M059J (cell line): ENCODE data around the gene CALML4.

- RAMPAGE, long total RNA, result no peak
These were observed 56.3 kb downstream of the PIAS1 start for GRCh38 chr15:68110462-68110754.

DNA sequence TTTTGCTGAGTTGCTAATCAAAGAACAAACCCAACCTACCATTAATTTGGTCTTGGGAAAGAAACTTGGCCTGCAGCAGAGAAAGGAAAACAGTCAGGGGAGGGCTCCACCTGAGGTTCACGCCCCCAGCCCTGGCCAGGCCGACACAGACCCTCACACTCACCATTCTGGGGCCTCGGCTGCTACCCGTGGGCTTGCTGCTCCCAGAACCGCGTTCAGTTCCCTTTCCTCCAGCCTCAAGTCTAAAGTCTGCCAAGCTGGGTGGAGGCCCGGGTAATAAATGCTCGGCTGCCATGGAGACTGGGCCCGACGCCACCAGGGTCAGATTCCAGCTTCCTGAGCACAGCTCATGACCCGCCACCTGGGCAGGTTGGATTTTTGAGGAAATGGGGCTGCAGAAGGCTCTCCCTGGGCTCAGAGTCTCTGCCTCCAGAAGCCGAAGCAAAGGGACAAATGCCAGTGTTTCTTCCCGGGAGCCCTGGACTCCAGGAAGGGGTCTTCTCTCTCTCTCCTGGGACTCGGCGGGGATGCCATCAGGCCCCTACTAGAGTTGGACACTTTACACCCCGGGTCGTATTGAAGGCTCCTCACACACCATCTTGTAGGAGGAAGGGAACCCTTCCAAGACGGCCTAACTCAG is at the start of gene CALML4:
TSS of gene CALML4 (minus strand) at position 251 of the 640 bp plus-strand sequence.
- RAMPAGE, long total RNA, result no peak

DNA sequence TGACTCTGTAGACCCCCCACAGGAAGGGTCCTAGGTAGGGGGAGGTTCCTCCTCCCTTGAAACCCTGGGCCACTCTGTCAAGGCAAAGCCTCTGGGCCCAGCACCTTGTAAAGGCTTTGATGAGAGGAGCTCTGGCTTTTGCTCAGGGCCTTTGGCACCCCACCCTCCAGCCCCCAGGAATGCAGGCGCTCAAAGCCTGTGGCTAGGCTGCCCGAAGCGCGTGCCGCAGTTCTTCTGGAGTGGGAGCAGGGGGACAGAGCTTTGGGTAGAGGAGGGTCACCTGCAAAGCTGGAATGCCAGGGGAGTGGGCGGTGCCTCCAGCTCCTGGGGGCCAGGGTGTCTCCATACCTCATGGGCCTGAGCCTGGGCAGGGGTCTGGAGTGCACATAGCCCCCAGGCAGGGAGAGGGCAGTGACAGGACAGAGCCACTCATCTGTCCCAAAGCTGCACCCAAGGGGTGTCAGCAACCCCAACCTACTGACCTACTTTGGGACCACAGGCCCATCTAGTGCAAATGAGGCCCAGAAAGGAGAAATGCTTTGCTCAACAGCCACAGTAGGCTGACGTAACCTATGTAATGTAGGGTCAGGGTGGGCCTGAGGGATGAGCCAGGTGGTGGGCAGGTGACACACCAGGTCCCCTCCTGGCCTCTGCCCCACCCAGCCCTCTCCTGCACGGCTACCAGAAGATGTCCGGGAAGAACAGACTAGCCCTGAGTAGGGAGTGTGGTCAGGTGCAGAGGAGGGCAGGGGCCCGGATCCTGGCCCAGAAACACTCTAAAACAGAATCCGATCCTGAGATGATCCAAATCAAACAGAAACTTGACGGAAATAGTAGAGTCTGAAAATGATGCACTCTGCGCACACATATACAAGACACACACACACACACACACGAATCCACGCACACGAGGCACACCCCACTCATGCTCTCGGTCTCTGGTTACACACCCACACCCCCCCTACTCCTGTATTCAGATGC is 2.3 kb upstream of the CALML4 start:
- RAMPAGE, long total RNA, result no peak

- RAMPAGE, long total RNA, result no peak
These were observed 63.5 kb downstream of the FEM1B start for GRCh38 chr15:68340907-68341565.

DNA sequence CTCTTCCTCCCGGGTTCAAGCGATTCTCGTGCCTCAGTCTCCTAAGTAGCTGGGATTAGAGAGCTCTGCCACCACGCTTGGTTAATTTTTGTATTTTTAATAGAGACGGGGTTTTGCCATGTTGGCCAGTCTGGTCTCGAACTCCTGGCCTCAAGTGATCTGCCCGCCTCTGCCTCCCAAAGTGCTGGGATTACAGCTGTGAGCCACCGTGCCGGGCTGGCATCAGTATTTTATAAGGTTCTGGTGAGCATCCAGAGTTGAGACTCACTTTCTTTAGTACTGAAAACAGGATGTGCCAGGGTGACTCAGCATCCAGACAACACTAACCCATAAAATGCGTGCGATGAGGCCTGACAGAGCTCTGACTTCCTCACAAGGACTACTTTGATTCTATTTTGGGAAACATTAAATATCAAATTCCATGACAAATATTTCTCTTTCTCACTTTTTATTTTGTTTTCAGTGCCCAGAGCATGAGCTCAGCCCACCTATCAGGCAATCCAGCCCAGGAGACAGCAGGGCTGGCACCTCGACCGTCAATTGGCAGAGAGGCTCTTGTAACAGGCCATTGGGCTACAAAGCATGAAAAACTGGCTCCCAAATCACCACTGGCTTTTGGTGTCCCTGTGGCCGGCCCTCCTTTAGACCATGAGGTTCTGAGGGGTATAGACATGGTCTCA is 74.9 kb downstream of the FEM1B start:
- RAMPAGE, long total RNA, result no peak

DNA sequence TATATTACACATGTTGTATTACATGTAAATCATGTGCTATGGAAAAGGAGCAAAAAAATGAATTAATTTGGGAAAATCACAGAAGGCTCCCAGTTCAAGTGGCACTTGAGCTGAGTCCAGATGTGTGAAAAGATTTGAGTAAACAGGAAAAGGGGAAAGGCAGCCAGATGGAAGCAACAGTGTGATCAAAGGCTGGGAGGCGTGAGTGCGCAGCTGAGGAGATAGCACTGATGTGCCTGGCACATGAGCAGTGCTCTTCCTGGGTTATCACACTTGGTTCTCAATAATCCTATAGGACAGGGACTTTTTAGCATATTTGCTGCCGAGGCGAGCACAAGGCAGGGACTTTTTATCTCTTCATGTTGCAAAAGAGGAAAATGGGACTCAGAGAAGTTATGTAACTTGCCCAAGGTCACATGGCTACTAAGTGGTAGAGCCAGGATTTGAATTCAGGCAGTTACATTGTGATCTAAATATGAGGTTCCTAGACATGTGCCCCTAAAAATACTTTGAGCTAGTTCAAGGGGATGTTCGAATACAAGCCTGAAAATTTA is 39.6 kb downstream of the CORO2B start:
- RAMPAGE, long total RNA, result no peak

DNA sequence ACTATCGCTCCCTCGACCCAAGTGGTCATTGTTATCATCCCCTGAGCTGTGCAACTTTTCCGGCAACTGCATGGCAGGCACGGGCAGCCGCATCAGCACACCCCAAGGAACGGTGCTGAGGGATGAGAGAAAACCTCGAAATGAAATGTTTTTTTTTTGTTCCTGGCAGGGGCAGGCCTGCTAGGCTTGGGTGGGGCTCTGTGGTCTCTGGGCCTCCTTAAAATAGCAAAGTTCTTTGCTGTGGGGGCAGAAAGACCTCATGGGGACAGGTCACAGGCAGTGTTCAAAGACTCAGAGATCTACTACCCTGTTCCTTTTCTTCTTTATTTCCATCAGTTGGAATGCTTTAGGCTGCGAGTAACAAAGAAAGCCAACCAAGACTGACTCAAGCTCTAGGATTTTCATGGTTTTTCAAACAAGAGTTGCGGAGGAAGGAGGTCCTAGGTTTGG is 51.5 kb downstream of the CORO2B start:
- RAMPAGE, long total RNA, result no peak

DNA sequence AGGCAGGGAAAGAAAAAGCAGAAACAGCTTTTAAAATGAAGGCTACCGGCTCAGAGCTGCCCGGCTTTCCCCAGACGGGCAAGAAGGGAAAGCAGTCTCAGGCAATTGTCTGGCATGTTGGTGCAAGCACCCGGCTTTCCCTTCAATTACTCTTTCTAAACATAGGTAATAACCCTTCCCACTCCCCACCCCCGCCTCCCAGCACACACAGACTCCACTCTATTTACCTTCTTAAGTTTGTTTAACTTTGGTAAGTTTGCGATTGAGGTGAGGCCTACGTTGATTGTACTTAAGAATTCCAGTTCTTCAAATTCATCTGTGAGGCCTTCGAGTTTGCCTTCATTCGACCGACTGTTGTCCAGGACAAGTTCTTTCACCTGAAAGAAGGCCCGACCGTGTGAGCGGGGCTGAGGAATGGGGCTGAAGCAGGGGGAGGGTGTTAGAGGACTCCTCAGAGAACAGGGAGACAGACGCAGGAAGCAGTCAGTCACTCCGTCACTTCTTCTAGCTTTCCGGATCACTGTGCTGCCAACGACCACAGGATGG is 33.1 kb downstream of the ANP32A start:
- RAMPAGE, long total RNA, result no peak

GRCh38 chr15:68788869-68789437 is 31.7 kb downstream of the ANP32A start:
- RAMPAGE, long total RNA, result no peak

DNA sequence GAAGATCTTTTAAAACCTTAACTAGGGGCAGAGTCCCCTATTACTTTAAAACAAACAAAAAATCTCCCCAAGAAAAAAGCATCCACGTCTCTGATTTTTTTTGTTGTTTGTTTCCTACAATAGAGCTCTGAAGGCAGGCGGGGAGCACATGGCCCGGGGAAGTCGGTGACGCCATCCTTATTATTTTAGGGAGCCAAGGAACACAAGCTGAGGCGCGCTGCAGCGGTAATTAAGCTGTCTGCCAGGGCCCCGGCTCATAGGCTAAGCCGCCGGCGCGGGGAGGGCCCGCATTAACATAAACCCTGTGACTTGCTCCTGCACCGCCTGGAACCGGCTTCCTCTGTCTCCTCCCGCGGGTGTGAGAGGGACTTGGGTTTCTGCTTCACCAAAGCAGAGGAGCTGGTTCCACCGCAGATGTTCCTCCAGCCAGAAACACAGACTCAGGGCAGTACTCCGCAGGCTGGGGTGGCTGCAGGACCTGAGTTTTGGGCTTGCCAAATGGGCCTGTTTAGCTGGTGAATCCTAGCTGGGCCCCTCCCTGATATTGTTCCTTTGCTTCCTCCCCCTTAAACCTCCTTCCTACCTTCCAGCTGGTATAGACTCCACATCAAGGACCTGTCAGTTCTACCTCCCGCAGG is 25.4 kb downstream of the ANP32A start:
- RAMPAGE, long total RNA, result no peak

DNA sequence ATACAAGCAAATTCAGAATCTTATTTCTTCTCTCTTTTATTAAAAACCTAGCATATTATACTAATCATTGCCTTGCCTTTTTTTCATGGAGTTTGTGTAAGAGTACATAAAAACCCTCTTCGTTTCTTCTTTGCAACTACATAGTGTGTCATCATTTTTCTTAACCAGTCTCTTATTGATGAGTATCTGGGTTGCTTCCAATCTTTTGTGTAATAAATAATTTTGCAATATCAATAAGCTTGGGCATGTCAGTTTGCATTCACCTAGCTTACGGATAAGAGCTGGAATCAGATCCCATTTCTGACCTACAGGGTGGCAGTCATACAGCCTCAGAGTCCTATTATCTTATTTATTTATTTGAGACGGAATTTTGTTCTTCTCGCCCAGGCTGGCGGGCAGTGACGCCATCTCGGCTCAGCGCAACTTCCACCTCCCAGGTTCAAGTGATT is 18.4 kb downstream of the ANP32A start:
- RAMPAGE, long total RNA, result no peak

DNA sequence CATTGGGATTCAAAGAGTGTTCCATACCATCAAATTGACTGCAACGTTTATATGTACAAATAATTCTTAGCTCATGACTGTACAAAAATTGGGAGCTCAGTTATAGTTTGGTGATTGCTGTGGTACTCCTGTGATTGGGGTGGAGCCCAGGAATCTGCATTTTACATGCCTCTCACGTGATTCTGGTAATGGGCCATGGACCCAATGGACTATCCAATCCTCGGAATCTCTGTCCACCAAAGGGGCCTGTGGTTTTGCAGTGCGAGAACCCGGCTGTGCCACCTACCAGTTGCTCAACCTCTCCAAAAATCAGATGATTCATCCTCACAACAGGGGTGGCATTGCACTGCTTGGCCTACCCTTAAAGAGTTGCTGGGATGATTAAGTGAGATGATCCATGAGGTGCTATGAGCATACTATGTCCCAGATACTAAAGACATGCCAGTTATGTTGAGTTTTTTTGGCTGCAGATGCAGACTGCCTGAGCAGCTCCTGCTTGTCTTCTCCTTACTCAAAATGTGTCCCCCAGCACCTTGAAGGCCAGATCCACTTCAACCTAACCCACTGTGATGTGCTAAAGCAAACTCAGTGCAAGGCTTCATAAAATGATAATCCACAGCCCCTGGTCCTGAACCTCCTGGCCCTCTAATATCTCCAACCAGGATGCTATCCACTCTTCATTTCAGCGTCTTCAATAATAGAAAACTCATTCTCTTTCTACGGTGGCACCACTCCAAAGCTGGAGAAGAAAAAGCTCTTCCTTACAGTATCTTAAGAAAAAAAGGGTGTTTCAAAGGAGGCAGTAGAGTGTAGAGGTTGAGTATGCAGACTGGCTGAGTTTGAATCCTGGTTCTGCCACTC is 5.0 kb downstream of the ANP32A start:
- RAMPAGE, long total RNA, result no peak

GRCh38 chr15:69045682-69046309 is 31.3 kb downstream of the NOX5 start:
- RAMPAGE, long total RNA, result no peak

GRCh38 chr15:69081867-69082548 is 67.5 kb downstream of the NOX5 start:
- RAMPAGE, long total RNA, result no peak

DNA sequence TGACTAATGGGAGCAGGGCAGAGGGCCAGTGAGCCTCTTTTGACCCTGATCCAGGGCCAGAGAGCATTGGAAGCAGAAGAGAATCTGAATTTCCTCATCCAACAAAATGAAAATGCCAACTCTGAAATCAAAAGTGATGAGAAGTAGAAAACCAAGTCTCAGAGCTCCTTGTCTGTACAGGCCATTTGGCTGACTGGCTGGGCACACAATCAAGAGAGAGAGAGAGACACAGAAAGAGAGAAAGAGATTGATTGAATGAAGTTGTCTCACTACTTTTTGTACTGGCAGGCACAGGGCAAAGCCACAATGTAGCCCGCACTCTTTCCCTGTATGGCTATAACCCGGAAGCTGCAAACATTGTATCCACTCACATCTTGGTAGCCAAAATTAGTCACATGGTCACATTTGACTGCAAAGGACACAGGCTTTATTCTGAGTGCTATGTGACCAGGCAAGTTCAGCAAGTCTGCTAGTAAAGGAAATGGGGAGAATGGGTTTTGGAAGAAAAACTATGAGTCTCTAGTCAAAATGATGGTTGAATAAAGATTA is 31.5 kb upstream of the GLCE start:
- RAMPAGE, long total RNA, result no peak

DNA sequence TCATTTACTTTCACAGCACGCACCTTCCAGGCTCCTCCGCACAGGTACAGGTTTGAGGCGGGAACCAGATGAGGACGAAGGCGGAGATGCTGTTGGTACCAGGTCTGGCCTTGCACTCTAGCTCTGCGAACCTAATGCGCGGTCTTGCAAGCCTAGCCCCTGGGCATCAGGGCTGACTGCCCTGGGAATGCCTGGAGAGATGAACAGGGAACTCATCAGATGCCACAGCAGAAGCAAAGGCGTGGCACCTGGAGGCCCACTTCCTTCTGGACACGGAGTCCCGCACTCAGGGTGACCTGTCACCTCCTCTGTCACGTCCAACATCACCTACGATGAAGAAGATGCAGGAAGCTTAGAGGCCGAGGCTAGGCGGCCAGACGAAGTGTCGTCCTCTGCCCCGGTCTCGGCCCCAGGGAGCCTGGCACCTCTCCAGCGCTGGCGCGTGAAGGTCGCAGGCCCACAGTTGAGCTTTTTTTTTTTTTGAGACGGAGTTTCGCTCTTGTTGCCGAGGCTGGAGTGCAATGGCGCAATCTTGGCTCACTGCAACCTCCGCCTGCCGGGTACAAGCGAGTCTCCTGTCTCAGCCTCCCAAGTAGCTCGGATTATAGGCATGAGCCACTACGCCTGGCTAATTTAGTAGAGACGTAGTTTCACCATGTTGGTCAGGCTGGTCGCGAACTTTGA is 9.5 kb downstream of the RPLP1 start:
- RAMPAGE, long total RNA, result no peak

- RAMPAGE, long total RNA, result no peak
These were observed 15.9 kb downstream of the RPLP1 start for GRCh38 chr15:69468151-69469354.

DNA sequence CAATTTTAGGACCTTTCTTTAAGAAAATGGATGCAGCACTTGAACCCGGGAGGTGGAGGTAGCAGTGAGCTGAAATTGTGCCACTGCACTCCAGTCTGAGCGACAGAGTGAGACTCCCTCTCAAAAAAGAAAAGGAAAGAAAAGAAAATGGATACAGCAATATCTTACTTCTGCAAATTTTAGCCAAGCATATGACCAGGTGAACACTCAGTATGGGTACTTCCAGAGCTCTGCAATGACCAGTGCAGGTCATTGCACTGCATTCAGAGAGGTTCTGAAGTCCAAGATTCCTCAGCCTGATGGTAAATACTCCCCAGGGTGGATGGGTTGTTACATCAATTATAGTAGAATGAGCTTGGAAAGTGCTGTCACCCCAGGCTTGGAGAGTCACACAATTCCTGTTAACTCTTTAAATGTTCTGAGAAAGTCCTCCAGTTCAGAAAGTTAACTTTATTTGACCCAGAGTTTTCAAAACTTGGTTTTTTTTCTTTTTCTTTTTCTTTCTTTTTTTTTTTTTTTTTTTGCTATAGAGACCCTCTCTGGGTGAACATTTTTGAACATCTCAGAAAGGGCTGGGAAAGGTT is 103.7 kb downstream of the RPLP1 start:
- RAMPAGE, long total RNA, result no peak

DNA sequence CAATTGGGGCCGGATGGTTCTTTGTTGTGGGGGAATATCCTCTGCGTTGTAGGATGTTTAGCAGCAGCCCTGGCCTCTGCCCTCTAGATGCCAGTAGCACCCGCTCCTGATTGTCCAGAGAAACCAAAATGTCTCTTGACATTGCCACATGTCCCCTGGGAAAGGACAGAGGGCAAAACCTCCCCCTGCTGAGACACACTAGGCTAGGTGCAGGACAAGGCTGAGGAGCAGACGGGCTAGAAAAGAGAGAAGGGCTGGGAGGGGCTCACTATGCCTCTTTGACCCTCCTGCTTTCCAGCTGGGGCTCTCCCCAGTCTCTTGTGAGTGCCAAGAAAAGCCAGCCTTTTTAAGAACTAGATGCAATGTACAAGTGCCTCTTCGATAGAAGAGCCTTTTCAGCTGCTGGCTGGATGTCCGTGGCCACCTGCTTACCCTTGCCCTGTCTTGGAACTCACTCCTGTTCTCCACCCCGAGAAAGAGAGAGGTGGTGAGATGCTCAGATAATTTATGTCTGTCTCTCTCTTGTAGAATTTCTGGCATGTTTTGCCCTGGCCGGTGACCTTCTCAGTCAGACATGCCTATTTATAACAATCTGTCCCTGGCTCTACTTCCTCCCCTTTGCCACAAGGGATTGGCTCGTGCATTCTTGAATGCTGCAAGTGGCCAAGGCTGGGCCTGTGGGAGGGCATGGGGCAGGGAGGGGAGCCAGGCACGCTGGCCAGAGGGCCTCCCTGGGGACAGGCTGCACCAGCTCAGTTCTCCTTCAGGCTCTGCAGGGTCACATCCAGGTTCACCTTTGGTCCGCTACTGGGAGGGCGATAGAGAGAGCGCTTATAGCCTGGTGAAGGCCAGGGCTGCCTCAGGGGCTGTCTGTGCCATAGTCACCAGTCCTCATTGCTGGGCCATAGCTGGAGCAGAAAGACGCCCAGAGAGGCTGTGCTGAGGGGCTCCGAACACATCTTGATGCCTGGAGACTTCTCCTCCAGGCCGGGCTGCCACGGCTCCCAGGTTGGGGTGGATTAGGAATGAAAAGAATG is 142.7 kb downstream of the RPLP1 start:
- RAMPAGE, long total RNA, result no peak

DNA sequence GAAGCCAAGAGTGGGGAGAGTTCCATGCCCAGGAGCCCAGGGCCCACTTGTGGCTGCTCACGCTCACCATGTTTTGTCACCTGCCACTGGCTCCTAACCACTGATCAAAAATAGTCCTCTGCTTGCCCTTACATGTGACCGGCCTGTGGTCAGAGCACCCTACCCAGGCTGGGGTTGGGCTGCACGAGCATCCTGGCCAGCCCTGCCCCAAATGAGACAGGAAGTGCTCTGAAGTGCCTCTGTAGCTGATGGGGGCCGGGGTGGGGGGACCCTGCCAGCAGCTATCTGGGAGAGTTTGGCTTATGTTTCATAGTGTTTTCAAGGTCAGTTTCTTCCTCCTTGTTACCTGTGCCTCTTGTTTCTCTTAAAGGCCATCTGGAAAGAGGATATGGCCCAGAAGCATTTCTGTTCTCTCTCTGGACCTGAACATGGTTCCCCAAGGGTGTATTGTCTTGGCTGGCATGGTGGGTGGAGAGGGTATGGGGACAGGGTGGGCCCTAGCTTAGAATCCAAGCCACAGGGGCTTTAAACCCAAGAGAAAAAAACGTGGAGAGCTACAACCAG is 216.5 kb downstream of the RPLP1 start:
- RAMPAGE, long total RNA, result no peak